Calu3 (cell line): ENCODE measurements around a stretch of chr15.

GRCh38 chr15:89468887-89469758, 27.3 kb downstream of the RHCG start:
- PRO-cap, result no peak

DNA sequence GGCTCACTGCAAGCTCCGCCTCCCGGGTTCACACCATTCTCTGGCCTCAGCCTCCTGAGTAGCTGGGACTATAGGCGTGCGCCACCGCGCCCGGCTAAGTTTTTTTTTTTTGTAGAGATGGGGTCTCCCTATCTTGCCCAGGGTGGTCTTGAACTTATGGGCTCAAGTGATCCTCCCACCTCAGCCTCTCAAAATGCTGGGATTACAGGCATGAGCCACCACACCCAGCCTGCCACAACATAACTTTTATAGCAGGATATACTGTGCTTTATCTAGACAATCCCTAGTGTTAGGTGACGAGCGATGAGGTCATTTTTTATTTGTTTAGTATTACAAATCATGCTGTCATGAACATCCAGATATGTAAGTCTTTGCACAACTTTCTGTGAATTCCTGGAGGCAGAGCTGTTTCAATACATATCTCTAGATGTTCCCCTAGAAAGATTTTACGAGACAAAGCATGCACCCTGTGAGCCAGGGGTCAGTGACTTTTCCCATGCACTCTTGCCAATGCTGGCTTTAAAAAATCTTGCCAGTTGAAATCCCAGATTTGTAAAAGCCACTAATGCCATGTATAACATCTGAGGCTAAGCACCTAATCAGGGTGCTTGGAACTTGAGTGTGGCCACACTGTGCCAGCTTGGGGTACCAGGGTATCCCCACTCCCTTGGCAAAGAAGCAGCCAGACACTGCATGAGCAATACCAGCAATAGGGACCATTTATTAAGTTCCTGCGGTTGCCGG, 1.9 kb upstream of the RHCG start:
- PRO-cap, result bidirectional peak, plus-strand start at position 388 of the sequence, minus-strand start at position 241 of the sequence

DNA sequence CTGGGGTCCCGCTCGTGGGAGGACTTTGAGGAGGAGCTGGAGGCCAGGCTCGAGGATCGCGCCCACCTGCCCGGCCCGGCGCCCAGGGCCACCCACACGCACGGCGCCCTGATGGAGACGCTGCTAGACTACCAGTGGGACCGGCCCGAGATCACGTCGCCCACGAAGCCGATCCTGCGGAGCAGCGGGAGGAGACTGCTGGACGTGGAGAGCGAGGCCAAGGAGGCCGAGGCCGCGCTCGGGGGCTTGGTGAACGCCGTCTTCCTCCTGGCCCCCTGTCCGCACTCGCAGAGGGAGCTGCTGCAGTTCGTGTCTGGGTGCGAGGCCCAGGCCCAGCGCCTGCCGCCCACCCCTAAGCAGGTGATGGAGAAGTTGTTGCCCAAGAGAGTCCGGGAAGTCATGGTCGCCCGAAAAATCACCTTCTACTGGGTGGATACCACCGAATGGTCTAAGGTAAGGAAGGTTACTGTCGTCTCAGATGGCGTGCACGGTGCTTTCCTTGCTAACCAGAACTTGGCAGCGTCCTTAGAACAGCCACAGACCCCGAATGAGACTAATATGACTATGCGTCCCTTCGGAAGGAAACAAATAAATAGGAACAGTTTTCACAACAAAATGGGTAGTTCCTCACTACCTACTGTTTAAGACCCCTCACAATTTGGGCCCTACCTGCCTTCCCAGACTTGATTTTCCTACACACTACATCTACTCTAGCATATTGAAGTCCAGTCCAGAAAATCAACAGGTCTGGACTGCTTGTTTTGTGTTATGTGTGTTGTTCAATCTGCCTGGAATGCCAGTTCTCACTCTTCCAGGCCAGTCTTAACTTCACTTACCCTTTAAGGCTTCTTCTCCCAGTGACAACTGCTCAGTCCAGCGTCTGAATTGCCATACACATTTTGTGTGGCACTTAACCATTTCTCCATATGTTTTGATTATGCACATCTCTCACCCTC, 797 bp downstream of the TICRR start:
- PRO-cap, result unidirectional peak, minus-strand start at position 344 of the sequence

- PRO-cap, result no peak
Measured at GRCh38 chr15:89669283-89669750, 9.8 kb downstream of the PLIN1 start.

DNA sequence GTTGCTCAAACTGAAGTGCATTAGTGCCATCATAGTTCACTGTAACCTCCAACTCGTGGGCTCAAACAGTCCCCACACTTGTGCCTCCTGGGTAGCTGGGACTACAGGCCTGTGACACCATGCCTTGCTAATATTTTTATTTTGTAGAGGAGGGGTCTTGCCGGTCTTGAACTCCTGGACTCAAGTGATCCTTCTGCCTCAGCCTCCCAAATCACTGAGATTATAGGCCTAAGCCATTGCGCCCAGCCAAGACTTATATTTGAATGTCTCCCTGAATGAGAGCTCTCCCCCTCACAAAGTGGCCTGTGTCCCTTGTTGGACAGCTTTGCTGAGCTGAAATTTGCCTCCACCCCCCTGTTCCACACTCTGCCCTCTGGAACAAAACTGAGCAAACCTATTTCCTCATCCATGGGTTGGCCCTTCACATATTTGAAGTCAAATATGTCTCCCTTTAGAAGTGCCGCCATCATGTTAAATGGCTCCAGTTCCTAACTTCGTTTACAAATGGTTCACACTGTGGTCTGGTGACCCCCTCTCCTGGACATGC, 4.8 kb downstream of the PLIN1 start:
- PRO-cap, result no peak

DNA sequence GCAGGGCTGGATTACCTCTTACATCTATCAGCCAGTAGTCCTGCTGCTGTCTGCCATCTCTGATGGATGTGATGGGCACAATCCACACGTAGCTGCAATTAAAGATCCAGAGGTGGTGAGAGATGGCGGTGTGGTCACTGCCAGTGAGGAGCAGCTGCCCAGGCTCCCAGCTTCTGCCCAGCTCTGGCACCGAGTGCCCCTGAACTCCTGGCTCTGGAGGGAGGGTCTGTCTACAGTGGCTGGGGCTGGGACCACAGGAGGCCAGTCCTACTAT, 13.6 kb downstream of the ANPEP start:
- PRO-cap, result no peak

- PRO-cap, result no peak
Measured at GRCh38 chr15:89857454-89857809, 36.4 kb downstream of the AP3S2 start.

- PRO-cap, result no peak
Measured at GRCh38 chr15:90000062-90000465, 1.1 kb upstream of the ZNF710 start.

DNA sequence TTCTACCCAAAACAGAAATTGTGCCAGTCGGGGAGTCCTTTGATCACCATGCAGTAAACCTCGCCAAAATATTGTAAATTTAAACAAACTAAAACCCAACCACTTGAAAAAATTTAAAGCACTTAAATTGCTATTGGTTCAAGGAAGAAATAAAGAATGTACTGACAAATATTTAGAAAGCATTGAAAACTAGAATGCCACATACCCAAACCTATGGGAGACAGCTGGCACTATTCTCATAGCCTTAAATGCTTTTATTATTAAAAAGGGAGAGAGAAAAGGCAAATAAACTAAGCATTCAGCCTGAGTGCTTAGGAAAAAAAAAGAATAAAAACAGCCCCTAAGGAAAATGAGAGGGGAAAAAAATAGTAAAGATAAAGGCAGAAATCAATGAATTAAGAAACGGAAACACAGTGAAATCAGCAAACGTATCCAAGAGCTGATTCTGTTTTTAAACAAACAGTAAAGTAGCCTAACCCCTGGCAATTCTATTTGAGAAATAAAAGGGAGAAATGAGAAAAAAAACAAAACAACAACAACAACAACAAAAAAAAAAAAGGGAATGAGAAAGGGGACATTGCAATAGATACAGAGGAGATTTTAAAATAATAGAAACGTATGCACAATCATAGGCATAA, 24.7 kb downstream of the ZNF710 start:
- PRO-cap, result no peak

GRCh38 chr15:90047944-90048603, 47.0 kb downstream of the ZNF710 start:
- PRO-cap, result no peak

- PRO-cap, result no peak
Measured at GRCh38 chr15:90231842-90232531, 1.8 kb downstream of the CIB1 start.

DNA sequence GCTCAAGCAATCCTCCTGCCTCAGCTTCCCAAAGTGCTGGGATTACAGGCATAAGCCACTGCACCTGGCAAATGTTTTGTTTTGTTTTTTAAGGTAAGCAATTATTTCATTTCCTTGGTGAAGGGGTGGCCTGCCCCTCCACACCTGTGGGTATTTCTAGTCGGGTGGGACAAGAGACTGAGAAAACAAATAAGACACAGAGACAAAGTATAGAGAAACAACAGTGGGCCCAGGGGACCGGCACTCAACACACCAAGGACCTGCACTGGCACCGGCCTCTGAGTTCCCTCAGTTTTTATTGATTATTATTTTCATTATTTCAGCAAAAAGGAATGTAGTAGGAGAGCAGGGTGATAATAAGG, 5.7 kb upstream of the ZNF774 start:
- PRO-cap, result no peak

GRCh38 chr15:90361863-90362505, 9.9 kb downstream of the ZNF774 start:
- PRO-cap, result no peak

DNA sequence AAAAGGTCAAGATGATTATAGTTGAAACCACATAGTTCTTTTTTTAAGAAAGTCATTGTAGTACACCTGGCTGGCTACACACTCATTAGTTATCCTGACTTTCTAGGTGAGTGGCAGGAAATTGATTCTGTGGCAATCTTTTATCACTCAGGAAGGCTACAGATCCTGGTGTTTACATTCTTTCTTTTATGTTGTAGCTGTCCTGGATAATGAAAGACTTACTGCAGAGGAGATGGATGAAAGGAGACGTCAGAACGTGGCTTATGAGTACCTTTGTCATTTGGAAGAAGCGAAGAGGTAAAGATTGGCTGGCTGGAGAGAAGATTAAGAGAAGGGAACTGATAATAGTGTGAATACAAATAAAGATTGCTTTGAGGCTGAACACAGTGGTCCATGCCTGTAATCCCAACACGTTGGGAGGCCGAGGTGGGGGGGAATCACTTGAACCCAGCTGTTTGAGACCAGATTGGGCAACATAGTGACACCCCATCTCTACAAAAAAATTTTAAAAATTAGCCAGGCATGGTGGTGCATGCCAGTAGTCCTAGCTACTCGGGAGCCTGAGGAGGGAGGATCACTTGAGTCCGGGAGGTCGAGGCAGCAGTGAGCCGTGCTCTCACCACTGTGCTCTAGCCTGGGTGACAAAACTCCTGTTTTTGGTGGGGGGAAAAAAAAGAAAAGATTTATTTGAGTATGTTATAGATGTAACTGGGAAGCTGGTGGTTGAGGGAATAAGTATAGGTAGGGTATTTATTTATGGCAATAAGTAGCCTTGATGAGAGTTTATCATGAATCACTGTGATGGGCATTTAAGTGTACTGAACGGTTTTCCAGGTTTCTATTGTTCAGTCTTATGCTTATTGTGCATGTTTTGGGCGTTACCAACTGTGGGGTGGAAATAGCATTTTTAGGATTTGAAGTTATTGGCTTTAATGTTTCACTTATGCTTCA, 2.8 kb downstream of the IQGAP1 start:
- PRO-cap, result no peak

- PRO-cap, result no peak
Measured at GRCh38 chr15:90531032-90531170, 1.2 kb downstream of the CRTC3 start.

DNA sequence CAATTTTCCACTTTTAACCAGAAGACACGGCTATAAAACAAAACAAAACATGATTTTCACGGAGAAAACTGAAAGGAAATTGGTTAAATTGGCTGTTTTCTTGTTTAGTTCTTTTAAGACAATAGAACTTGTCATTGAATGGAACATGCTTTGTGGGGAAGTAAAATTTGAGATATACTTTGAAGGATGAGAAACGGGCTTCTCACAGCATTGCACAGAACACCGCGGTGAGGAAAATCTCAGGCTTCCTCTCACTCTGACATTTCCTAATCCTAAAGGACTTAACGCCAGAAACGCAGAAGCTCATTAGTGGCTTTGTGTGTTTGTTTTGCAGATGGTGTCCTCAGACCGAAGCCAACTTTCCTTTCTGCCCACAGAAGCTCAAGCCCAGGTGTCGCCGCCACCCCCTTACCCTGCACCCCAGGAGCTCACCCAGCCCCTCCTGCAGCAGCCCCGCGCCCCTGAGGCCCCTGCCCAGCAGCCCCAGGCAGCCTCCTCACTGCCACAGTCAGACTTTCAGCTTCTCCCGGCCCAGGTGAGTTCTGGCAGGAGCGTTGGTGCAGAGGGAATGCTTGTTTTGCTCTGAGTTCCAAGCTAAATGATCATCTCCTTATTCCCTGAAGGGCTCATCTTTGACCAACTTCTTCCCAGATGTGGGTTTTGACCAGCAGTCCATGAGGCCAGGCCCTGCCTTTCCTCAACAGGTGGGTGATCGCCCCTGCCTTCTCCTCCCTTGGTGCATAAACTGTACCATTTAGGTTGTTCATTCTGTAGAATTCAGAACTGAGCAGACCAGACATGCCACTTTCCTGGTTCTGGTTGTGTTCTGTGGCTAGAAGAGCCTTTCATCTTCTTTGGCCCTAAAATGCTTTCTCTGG, 78.8 kb upstream of the BLM start:
- PRO-cap, result no peak

- PRO-cap, result no peak
Measured at GRCh38 chr15:90680678-90680887, 36.6 kb upstream of the BLM start.

- PRO-cap, result no peak
Measured at GRCh38 chr15:90761730-90761950, 44.5 kb downstream of the BLM start.

GRCh38 chr15:90816312-90817052, 51.9 kb upstream of the FURIN start:
- PRO-cap, result no peak

DNA sequence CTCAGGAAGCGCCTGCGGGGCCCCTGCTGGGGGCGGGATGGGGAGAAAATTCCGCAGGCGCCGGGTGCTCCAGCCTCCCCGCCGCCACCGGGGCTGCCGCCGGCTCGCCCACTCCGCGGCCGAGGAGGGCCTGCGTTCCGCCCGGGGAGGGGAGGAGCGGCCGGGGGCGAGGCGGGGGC, 3.5 kb downstream of the FURIN start:
- PRO-cap, result bidirectional peak, plus-strand start outside the sequence, minus-strand start at position 98 of the sequence